A549 (cell line): ENCODE results near the gene HERC2.

- PRO-cap, result no peak
CAGE:
- cytosol, long polyA plus RNA, result no peak
- long polyA plus RNA, result no peak
- nucleus, long polyA plus RNA, result no peak
Measured at GRCh38 chr15:28322024-28322291, at the start of gene HERC2. Gene HERC2 (minus strand): TSS chr15:28322179.

- PRO-cap, result no peak
CAGE:
- cytosol, long polyA plus RNA, result no peak
- long polyA plus RNA, result no peak
- nucleus, long polyA plus RNA, result no peak
Measured at GRCh38 chr15:28973991-28974670, 88.4 kb downstream of the APBA2 start.

- PRO-cap, result no peak
CAGE:
- cytosol, long polyA plus RNA, result no peak
- long polyA plus RNA, result no peak
- nucleus, long polyA plus RNA, result no peak
Measured at GRCh38 chr15:29677170-29677480, 106.3 kb upstream of the ENTREP2 start.

GRCh38 chr15:29720329-29721005 is 101.8 kb downstream of the TJP1 start:
- PRO-cap, result no peak
CAGE:
- cytosol, long polyA plus RNA, result no peak
- long polyA plus RNA, result no peak
- nucleus, long polyA plus RNA, result no peak

DNA sequence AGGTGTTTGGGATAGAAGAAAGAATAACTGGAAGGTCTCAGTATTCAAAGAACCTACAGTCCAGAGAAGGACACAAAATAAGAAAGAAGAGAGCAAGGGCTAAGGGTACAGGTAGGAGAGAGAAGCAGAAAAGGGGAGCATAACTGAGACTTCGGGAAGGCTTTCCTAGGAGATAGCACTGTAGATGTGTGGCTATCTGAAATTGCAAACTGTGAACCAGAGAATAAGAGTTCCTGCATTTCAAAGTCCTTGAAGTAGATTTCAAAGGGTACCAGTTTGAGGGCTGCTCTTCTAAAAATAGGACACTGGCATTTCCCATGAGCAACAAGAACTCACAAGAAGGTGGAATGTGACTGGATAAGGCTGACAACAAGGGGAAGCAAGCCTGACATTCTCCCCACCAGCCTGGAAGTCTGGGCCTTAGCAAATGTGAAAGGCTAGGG is 18.5 kb upstream of the TJP1 start:
- PRO-cap, result no peak
CAGE:
- cytosol, long polyA plus RNA, result no peak
- long polyA plus RNA, result no peak
- nucleus, long polyA plus RNA, result no peak

DNA sequence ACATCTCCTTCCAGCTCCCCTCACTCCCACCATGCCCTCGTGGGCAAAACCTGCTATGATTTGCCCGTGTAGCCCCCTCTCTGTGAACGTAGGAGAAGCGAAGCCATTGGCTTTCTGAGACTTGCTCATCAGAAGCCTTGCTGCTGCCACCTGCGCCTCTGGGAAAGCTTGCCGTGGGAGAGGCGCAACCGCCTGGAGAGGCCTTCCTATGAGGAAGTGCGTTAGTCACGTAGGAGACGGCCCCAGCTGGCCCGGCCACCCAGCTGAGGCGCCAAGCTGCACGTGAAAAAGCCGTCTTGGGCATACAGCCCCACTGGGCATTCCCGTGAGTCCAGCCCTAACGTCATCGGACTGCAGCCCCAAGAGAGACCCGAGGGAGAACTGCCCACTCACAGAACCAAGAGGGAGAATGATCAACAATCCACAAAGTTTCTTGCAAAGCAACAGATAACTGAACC is 49.1 kb upstream of the TJP1 start:
- PRO-cap, result no peak
CAGE:
- cytosol, long polyA plus RNA, result no peak
- long polyA plus RNA, result no peak
- nucleus, long polyA plus RNA, result no peak

DNA sequence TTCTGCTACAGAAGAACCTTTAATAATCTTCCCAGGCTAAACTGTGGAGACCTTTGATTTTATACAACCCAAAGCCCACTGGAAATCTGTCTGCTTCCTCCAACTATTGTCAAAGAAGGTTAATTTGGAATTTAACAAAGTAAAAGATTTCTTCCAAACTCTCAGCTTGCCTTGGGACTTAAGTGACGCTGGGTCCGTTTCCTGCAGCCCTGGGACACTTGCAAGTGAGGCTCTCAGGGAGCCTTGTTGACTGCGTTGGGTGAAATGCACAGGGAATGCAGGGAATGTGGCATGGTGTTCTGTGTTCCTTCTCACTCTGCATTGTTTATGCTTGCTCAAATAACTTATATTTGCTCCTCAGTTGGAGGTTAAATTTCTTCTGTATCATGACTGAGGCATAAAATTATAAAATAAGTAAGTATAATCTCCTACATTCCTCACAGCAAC is 60.8 kb upstream of the TJP1 start:
- PRO-cap, result no peak
CAGE:
- cytosol, long polyA plus RNA, result no peak
- long polyA plus RNA, result no peak
- nucleus, long polyA plus RNA, result no peak

- PRO-cap, result bidirectional peak, plus-strand start at chr15:30626139, minus-strand start at chr15:30626011
CAGE:
- cytosol, long polyA plus RNA, result no peak
- long polyA plus RNA, result no peak
- nucleus, long polyA plus RNA, result start-site peak on the plus strand at chr15:30626128-30626147, 99 and 105 reads in 2 replicates; start-site peak on the plus strand at chr15:30626415-30626489, 31 and 26 reads in 2 replicates
Measured at GRCh38 chr15:30625909-30626533, 22.2 kb downstream of the GOLGA8H start.

DNA sequence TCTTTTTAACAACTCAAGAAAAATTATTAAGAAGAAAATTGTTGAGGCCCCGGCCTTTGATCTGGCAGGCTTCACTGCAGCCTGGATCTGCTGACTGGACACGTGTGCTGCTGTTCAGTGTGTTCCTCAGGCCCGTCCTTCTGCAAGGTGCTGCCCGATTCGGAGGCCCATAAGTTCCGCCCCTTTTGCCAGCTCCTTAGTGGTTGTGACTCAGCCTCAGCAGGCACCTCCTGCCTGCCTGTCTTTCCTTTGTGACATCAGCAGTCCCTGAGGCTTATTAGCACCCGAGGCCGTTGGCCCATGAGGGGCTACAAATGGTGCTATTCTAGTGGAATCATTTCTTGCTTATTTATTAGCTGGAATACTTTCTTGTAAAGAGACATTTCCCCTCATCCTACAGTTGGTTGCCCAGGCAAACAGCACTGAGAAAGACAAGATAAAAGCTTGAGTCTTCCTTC is 75.4 kb upstream of the FAN1 start:
- PRO-cap, result bidirectional peak, plus-strand start at position 277 of the sequence, minus-strand start at position 89 of the sequence
CAGE:
- cytosol, long polyA plus RNA, result no peak
- long polyA plus RNA, result no peak
- nucleus, long polyA plus RNA, result no peak

DNA sequence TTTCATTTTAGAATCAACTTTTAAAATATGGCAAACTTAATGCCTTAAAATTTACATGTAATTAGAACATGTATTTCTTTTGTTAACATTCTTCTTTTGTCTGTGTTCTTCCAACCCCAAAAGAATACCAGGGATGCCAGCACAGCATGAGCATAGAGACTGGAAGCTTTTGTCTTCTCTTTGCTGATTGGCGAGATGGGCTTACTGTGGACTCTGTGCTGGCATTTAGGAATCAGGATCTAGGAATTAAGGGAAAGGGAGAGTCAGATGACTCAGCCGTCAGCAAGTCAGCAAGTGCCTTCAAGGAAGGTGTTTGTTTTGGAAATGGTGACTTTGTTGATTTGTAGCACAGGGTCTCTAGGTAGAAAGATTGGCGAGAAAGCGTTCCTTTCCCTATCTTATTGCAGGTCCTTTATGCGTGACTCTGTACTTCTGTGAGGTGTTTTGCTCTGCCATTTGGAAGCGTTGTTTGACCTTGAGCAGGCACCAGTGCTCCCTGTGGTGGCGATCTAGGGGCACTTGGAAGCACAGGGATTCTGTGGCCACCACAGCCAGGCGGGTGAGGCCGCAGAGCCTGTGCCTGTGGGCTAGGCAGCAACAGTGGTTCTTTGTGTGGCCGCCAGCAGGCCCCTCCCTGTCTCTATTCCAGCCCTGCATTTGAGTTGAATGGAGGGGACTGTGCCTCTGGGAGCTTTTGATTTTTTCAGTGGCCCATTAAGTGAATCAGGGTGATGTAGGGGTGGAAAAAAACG is 18.8 kb downstream of the FAN1 start:
- PRO-cap, result no peak
CAGE:
- cytosol, long polyA plus RNA, result no peak
- long polyA plus RNA, result no peak
- nucleus, long polyA plus RNA, result no peak

DNA sequence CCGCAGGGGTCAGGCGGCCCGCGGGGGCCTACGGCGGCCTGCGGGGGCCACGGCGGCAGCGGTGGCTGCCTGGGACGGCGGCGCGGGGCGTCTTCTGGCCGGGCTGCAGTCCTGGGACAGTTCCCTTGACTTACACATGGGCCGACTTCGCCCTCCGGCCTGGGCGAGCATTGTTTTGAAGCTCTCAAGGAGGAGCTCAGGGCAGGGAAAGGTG is 396 bp upstream of the MTMR10 start:
- PRO-cap, result bidirectional peak, plus-strand start at position 52 of the sequence, minus-strand start outside the sequence
CAGE:
- cytosol, long polyA plus RNA, result no peak
- long polyA plus RNA, result no peak
- nucleus, long polyA plus RNA, result no peak

GRCh38 chr15:30992131-30992371 is 623 bp upstream of the MTMR10 start:
- PRO-cap, result no peak
CAGE:
- cytosol, long polyA plus RNA, result no peak
- long polyA plus RNA, result no peak
- nucleus, long polyA plus RNA, result no peak

DNA sequence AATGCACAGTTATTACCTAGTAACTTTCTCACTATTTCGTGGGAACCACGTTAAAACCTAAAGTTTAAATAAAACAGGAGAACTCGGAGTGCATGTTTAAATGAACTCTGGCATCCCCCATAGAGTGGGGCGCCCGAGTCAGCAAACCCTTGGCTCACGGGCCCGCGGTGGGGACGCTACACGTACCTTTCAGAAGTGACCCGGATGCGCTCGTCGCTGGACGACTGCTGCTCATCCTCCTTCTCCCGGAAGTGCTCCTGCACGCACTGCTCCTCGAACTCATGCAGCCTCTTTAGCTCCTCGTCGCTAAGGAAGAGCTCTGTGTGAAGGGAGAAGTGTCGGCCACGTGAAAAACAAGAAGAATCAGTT is 34.5 kb upstream of the MTMR10 start:
- PRO-cap, result no peak
CAGE:
- cytosol, long polyA plus RNA, result no peak
- long polyA plus RNA, result no peak
- nucleus, long polyA plus RNA, result no peak

DNA sequence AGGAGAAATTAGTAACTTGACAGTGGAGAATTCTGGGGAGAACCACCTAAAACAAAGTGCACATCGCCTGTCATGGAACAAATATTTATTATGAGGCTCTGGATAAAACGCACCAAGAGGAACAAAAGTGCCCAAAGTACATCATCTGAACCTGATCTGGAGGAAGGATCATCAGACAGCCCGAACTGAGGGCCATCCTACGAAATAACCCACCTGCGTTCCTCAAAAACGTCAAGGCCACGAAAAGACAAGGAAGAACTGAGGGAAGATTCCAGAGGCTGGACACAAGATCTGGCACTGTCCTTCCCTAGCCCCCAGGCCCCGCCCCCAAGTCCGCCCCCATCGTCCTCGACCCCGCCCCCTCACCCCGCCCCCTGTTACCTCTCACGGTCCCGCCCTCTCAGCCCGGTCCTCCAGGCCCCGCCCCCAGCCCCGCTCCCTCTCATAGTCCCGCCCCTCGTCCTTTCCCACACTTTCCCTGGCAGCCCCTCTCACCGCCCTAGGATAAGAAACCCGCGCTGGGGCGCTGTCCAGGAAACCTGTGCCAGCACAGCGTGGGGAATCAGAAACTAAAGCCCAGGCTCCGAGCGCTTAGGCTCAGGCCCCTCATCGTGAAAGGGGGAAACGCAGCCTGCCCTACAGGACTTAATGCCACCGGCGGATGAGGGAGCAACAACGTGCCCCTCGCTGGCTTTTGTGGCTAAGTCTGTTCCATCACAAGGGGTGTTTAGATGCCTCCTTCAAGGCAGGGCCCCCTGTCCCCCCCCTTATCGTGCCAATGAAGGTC is 21.0 kb downstream of the TRPM1 start:
- PRO-cap, result no peak
CAGE:
- cytosol, long polyA plus RNA, result no peak
- long polyA plus RNA, result no peak
- nucleus, long polyA plus RNA, result no peak

DNA sequence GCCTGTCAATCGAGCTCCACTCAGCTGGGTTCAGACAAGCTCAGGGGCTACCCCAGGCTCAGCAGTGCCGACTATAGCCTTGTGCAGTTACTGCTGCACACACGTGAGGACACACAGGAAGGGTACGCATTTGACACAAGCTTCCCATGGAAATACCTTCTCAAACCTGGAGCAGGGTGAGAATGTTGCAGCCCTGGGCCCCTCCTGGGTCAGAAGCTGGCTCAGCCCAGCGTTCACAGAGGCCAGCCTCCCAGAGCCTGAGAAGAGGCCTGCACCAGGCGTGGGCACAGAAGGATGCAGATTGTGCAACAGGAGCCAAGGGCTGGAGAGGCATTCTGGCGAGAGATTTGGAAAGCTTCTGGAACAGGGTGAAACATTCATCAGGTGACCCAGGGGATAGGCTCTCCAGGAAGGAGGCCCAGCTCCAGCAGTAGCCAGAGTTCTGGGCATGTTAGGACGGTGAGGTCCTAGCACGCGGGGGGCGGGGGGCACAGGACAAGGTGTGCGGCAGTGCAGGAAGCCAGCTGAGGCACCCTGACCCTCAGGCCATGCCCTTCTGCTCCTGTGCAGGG is 111.9 kb upstream of the KLF13 start:
- PRO-cap, result no peak
CAGE:
- cytosol, long polyA plus RNA, result no peak
- long polyA plus RNA, result no peak
- nucleus, long polyA plus RNA, result no peak

GRCh38 chr15:31272936-31273243 is 53.7 kb upstream of the KLF13 start:
- PRO-cap, result no peak
CAGE:
- cytosol, long polyA plus RNA, result no peak
- long polyA plus RNA, result no peak
- nucleus, long polyA plus RNA, result no peak

- PRO-cap, result no peak
CAGE:
- cytosol, long polyA plus RNA, result no peak
- long polyA plus RNA, result no peak
- nucleus, long polyA plus RNA, result no peak
Measured at GRCh38 chr15:31301205-31301784, 25.3 kb upstream of the KLF13 start.

DNA sequence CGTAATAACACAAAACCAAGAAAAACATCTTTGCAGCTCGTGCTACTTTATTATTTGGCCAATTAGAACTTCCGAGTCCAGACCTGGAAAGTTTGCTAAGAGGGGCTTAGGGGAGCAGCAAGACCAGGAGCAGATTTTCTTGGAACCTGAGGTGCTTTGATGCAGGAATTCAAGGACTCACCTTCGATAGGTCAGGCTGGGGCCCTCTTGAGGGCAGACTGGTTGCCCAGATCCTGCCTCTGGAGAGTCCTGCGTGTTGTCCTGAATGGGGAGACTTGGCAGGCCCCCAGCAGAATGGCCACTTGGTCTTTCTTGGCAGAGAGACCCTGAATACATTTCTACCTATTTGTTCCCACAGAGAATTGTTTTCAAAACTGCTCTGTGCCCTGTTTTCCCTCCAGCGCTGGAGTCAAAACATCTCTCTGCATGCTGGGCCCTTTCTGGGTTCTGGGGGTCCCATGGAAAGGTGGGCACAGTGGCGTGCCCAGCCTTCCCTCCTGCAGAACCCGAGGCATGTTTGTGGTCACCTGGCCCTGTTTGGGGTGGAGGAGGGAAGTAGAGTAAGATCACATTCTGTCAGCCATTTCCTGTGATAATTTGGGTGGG is 4.2 kb downstream of the KLF13 start:
- PRO-cap, result no peak
CAGE:
- cytosol, long polyA plus RNA, result no peak
- long polyA plus RNA, result no peak
- nucleus, long polyA plus RNA, result no peak

DNA sequence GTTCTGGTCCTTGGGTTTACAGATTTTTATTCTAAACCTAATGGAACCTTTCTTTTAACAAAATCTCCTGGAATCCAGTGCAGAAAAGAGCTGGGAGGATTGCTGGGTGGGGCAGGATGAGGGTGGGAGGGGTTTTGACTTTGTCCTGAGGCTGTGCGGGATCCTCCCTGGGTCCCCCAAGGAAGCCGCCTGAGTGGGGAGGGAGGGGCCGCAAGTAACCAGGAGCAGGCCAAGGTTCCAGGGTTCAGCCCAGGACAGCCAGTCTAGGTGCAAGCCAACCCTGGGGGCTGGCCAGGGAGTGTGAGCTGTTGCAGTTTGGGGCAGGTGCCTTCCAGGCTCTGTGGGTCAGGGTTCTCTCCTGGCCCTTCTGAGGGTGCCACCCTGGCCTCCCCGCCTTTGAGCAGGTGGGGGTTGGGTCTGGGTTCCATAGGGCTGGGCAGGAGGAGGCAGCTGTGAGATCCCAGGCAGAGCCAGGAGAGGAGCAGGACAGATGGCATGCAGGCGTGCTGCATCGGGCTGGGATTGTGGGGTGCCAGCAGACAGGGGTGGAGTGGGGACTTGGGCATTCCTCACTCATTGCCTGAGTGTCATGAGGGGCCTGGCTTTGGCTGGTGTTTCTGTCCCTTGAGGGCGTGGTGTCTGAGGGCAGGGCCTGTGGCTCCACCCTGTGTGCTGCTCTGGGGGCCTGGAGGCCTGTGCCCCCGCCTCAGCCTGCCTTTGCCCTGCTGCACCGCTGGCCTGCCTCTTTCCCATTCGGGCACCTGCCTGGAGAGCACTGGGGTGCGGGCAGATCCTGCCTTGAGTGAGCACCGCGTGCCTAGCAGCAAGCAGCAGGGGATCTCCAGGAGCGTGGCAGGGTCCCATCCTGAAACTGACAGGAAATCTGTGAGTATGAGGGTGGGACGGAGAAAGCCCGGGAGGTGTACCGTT is 18.3 kb downstream of the KLF13 start:
- PRO-cap, result no peak
CAGE:
- cytosol, long polyA plus RNA, result no peak
- long polyA plus RNA, result no peak
- nucleus, long polyA plus RNA, result no peak

DNA sequence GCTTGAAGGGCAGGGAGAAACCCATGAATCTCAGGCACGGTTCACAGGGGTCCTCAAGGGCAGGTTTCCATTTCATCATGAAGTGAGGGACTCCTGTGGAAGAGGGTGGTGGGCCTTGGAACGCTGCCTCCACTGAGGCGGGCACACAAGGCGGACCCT is 48.4 kb downstream of the KLF13 start:
- PRO-cap, result no peak
CAGE:
- cytosol, long polyA plus RNA, result no peak
- long polyA plus RNA, result no peak
- nucleus, long polyA plus RNA, result no peak